Measurements from ENCODE around the genes AGAP4, GDF2 and FAM25C.

- PRO-cap: no peak
Observed at GRCh38 chr10:44864526-44865340, 46.4 kb upstream of the TMEM72 start.

- PRO-cap: no peak
Observed at GRCh38 chr10:44977650-44978514, 727 bp downstream of the DEPP1 start.

- PRO-cap: no peak
Observed at GRCh38 chr10:44986500-44987158, 8.0 kb upstream of the DEPP1 start.

DNA sequence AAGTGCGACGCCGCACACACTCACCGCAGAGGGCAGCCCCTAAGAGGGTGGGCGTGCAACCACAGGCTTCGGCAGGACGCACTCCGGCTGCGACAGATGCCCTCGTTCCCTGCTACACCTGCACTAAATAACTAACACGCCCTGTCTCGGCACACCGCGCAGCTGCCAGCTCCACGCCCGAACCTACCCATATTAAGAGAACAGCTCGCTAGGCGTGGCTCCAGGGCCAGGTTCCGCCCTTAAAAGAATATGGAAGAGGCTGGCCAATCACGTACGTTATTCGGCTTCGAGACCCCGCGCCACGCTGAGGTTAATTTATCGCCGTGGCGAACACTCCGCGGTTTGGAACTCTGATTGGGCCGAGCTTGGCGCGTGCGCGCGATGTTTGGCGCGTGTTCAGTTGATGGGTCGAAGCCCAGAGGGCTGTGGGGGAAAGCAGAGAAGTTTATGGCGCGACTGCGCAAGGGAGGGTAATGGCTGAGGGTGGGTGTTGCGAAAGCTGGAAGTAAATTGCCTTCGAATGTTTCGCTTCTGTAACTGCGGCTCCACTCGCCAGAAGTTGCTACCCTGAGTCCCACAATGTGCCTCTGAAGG is 91.0 kb downstream of the OR13A1 start:
- PRO-cap: no peak

DNA sequence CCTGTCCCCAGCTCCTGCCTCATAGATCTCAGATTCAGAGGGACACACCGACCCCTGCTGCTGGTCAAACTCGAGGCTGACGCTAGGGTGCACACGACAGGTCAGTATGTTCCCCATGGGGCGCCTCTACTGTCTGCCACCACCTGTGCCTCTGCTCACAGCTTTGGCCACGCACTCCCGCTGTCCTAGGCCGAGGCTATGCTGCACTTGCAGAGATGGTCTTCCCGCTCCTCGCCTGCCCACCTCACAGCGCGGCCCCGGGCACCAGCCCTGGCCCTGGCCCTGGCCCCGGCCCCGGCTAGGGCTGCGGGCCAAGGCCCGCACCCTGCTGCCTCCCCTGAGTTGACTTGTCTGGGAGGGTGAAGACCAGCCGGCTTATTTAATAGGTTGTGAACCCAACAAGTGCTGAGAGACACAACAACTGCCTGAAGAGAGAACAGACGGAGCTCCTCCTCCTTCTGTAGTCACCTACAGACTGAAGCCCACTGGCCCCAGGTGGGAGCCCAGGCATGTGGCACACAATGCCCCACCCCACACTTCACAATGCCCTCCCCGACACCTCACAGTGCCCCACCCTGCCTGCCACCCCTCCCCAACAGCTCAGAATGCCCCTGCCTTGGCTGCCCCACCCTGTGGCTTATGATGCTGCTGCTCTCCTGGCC is at the start of gene AGAP4:
TSS of gene AGAP4 (minus strand) at position 270 of the 662 bp plus-strand sequence.
- PRO-cap: no peak

DNA sequence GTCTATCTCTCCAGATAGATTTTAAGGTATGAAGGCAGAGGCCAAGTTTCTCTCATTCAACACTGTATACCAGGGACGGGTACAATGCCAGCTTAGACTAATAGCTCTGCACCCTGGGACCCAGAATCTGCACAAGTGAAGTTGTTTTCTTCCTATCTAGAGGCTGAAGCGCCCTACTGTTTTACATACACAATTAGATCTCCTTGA is 929 bp upstream of the TIMM23 start:
- PRO-cap: no peak

- PRO-cap: no peak
Observed at GRCh38 chr10:45974099-45974422, 1.8 kb downstream of the TIMM23 start.

- PRO-cap: no peak
Observed at GRCh38 chr10:46021878-46022394, 8.5 kb downstream of the NCOA4 start.

DNA sequence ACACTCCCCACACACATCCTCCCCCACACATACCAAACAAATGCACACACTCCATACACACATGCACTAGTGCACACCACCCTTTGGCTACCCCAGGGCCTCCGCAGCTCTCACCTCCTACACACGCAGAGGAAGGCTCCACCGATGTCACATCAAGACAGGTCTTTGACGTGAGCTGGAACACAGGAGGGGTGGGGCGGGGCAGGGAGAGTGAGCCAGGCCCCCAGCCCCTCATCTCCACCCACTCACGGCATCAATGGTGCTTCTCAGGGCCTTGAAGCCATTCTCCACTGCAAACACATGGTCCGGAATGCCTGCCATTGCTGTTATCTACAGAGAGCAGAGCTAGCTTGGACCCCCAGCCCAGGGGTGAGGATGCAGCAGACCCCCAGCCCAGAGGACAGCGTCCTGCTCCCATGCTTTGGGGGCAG is 47.9 kb upstream of the MSMB start:
- PRO-cap: no peak

- PRO-cap: bidirectional peak, plus-strand start at chr10:46284734, minus-strand start at chr10:46284623; unidirectional peak, minus-strand start at chr10:46285116
Observed at GRCh38 chr10:46284340-46285357, 2.1 kb upstream of the ANTXRL start.

GRCh38 chr10:46397959-46398800 is 22.6 kb downstream of the ANXA8L1 start:
- PRO-cap: no peak

- PRO-cap: no peak
Observed at GRCh38 chr10:47082315-47082768, 171.1 kb downstream of the PTPN20 start.

DNA sequence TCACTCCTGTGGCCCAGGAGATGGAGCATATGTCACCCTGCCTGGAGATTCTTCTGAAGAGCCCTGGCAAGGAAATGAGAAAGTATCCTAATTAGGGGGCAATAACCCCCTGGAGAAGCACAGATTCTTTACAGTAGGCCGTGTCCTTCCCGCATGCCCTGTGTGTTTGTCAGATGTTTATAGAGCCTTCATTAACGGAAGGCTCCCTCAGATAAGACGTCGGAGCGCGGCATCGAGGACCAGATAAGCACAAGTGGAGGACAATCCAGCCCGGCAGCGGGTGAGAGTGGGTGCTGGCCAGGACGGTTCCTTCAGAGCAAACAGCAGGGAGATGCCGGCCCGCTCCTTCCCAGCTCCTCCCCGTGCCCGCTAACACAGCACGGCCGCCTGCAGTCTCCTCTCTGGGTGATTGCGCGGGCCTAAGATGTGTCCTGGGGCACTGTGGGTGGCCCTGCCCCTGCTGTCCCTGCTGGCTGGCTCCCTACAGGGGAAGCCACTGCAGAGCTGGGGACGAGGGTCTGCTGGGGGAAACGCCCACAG is at the start of gene GDF2:
TSS of gene GDF2 (plus strand) at position 210 of the 540 bp plus-strand sequence.
- PRO-cap: no peak

DNA sequence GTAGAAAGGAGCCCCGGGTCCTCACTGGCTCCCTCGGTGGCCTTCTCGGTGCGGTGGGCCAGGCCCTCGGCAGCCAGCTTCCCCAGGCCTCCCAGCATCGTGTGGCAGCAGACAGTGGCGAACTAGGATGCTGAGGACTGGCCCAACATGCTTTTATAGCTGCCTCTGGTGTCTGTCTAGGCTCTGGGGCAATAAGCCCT is at the start of gene FAM25C:
TSS of gene FAM25C (minus strand) at position 124 of the 200 bp plus-strand sequence.
- PRO-cap: no peak

GRCh38 chr10:48363948-48364333 is 57.5 kb downstream of the MAPK8 start:
- PRO-cap: no peak

- PRO-cap: no peak
Observed at GRCh38 chr10:48368791-48369472, 62.5 kb downstream of the MAPK8 start.

DNA sequence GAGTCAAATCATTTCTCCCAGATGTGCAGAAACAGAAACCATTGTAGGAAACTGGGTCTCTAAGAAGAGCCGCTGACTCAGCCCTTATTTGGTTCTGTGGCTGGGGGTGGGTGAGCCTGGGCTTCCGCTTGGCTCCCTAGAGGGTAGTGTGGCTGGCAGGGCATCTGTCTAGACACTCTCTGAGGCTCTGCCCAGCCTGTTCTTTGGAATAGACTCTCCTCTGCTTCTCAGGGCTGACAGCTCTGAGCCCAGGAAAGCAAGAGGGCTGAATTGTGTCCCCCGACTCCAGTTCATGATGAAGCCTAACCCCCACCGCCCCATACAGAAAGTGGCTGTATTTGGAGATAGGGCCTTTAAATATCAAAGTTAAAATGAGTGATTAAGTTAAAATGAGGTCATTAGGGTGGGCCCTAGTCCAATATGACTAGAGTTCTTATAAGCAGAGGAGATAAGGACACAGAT is 29.6 kb upstream of the ARHGAP22 start:
- PRO-cap: no peak

DNA sequence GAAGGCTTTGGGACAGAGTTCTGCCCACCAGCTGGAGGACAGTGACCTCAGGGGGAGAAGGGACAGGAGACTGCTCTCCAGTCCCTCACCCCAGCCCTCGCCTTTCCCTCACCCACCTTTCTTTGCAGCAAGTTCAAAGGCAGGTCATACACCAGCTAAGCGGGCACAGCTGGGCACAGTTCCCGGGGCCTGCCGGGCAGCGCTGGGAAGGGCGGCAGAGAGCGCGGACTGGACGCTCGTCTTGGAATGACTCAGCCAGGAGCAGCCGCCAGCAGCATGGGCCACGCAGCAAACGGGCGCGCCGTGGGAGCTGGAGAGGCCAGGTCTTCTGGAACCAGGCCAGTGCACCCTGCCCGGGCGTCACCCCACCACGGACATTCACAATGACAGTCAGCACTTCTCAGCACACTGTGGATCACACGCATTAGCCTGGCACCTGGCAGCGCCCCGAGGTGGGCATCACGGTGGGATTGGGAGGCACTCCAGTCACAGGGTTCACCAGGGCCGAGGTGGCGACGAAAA is 29.2 kb upstream of the WDFY4 start:
- PRO-cap: no peak

DNA sequence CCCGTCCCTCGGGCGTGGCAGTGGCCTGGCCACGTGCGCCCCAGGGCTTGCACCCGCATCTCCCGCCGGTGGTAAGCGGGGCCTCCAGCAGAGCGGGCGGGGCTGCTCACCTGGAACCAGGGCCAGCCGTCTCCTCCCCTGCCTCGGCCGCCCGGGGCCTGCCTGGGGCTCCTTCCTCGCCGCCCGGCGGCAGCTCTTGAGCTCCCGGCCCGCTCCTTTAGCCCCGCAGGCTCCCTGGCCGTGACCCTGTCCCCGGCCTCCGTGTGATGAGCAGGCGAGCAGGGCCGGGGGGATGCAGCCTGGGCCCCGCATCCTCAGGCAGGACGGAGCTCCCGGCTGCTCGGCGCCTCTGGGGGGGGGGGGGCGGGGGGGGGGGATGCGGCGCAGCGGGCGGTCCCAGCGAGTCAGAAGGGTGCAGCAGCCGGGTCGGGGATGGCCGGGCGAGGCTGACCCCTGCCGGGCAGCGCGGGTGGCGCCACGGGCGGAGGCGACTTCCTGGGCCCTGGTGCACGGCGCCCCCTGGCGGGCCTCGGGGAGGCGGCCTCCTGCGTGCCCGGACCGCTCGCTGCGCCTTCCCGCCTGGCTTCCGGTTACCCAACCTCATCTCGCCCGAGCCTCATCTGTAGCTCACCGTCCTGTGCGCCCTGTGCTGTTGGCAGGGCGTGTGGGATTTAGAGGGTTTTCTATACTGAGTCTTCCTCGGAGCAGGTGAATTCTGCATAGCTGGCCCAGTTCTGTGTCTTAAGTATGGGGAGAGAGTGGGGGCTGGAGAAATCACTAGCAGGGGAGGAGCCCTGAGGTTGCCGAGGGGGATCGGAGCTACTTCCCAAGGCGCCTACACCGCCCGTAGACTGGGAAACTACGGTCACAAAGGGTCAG is 28.5 kb upstream of the WDFY4 start:
- PRO-cap: unidirectional peak, minus-strand start at position 351 of the sequence

DNA sequence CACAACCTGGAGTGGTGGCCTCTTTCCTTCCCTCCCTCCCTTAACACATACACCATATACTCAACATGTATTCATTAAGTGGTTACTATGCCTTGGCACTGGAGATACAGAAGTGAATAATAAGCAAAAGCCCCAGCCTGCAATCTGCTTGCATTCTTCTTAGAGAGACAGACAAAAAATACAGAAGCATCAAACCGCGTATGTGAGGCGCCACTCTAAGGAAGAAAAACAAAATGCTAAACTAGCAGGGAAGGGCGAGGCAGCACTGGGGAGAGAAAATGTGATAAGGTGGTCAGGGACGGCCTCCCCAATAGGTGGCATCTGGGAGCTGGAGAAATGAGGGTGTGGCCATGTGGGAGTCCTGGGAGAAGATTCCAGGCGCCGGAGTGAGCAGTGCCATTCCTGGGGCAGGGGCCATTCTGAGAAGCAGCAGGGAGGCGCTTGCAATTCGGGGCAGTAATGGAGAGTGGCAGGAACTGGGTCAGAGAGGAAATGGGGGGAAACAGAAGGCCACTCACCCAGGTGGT is 61.6 kb upstream of the LRRC18 start:
- PRO-cap: no peak

Data from ileum (tissue), 1 donor.